ENCODE data around the gene SHANK2.

DNA sequence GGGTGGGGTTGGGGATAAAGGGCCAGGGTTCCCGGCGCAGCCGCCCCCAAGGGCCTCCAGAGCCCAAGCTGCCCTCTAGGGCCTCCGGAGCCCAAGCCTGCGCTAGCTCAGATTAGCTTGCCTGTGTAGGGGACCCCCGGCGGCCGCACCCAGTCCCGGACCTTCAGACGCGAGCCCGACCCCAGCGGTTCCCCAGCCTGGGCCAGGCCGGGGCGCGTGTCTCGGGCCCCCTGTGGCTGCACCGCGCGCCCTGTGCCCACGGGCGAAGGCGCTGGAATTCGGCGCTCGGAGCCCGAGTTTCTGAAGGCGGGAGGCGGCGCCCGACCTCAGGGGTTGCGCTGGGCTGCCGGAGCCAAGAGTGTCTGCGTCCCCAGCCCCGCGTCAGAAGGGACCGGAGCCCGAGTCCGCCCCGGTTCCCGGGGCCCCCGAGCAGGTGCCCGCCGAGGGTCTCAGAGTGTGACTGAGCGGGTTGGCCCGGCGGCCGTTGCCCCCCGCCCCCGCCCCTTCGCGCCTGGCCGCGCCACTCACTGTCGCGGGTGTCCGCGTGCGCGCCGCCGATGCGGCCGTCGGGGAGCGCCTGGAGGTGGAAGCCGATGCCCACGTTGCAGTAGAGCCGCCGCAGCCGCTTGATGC is 808 bp downstream of the FGF4 start:
- PRO-cap, result no peak

GRCh38 chr11:69918093-69918719 is 99.0 kb upstream of the FGF3 start:
- PRO-cap, result no peak

- PRO-cap, result bidirectional peak, plus-strand start at chr11:69939885, minus-strand start at chr11:69939626
These were observed 120.6 kb upstream of the FGF3 start for GRCh38 chr11:69939503-69940557.

- PRO-cap, result no peak
These were observed 105.8 kb upstream of the ANO1 start for GRCh38 chr11:69972260-69972823.

DNA sequence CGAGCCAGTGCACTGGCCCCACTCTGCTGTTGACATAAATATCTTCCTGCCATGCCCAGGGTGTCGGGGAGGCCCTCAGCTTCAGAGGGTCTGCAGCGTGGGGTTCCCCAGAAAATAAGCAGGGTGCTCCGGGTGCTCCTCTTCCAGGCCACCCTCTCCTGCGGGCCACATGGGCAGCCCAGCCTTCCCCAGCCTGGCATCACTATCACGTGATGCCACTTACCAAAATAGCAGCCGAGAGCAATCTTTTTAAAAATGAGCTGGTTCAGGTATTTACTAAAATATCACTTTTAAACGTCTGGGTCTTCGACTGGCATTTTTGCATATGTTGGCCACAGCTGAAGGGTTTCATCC is 94.7 kb upstream of the ANO1 start:
- PRO-cap, result no peak

GRCh38 chr11:70090810-70091627 is 12.9 kb downstream of the ANO1 start:
- PRO-cap, result no peak

DNA sequence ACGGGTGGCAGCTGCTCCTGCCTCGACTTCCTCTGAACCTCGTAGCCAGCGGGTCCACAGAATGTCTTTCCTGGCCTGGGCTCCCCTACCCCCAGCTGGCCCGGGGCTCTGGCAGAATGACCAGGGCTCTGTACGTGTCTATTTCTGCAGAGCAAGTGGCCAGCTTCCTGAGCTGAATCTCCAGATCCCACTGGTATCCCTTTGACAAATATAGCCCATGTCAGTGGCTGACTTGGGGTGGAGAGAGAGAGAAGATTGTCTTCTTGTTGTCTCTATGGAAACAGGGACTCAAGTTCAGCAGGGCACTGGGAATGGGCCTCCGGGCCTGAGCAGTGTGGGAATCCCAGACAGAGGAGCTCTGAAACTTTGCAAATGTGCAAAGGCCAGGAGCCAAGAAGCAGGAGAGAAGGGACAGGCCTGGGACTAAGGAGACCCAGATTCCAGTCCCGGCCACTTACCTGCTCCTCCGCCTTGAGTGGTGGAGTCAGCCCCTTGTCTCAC is 33.9 kb downstream of the ANO1 start:
- PRO-cap, result bidirectional peak, plus-strand start at position 371 of the sequence, minus-strand start at position 192 of the sequence

- PRO-cap, result no peak
These were observed 60.9 kb upstream of the FADD start for GRCh38 chr11:70142027-70142713.

DNA sequence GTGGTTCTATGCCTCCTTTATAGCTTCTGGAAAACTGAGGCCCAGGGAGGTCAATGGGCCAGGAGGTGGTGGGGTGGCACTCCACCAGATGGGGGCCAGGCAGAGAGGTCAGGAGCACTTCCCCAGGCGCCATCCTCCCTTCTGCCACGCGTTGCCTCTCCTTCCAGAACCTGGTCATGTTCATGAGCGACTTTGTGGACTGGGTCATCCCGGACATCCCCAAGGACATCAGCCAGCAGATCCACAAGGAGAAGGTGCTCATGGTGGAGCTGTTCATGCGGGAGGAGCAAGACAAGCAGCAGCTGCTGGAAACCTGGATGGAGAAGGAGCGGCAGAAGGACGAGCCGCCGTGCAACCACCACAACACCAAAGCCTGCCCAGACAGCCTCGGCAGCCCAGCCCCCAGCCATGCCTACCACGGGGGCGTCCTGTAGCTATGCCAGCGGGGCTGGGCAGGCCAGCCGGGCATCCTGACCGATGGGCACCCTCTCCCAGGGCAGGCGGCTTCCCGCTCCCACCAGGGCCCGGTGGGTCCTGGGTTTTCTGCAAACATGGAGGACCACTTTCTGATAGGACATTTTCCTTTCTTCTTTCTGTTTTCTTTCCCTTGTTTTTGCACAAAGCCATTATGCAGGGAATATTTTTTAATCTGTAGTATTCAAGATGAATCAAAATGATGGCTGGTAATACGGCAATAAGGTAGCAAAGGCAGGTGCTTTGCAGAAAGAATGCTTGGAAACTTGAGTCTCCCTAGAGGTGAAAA is 15.3 kb upstream of the FADD start:
- PRO-cap, result no peak

- PRO-cap, result bidirectional peak, plus-strand start at chr11:70204485, minus-strand start at chr11:70204350
These were observed 1.3 kb downstream of the FADD start for GRCh38 chr11:70204189-70204978.

- PRO-cap, result unidirectional peak, plus-strand start at chr11:70212420
These were observed 9.2 kb downstream of the FADD start for GRCh38 chr11:70212251-70212805.

- PRO-cap, result no peak
These were observed 58.0 kb downstream of the CTTN start for GRCh38 chr11:70456226-70456803.

GRCh38 chr11:70624841-70625308 is 226.5 kb downstream of the CTTN start:
- PRO-cap, result no peak

DNA sequence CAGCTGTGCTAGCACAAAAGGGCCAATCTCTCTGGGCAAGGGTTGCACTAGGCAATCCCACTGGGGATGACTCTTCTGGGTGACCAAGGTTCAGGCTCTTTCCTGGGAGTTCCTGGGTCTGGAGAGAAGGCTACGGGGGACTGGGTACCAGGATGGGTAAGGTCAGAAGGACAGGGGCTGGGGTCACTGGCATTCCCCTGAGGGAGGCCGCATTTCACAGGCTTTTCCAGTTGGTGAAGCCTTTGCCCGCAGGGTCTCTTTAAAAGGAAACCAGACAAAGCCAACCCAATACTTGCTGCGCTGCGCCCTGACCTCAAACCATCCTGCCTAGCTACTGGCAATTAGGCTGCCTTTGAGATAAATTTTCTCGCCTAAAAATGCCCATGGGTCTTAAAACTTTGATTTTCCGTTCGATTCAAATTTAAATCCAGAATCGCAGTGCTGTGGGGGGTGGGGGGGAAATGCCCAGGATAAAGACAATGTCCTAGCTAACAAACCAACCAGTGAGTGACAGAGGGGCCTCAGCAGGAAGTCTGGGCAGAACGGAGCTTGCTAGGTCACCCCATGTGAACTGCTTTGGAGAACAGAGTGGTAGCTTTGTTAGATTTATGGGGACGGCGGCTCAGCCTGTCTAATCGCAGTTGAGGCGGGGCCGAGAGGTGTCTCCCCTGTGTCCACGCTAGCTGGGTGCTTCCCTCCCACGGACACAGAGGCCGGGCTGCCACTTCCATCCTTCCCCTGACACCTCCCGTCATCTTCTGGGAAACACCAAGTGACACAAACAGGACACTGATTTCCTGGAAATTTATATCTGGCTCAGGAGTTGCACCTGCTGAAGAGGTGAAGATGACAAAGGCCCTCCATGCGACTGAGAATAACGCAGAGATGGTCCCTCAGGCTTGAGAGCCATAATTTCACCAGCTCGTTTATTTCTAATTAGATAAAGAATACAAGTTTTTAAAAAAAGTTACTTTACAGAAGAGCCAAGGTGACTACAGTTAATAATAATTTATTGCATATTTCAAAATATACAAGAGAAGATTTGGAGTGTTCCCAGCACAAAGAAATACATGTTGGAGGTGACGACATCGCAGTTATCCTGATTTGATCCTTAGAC is 243.9 kb downstream of the CTTN start:
- PRO-cap, result no peak

GRCh38 chr11:70713871-70714146 is 315.5 kb downstream of the CTTN start:
- PRO-cap, result no peak

GRCh38 chr11:71118855-71119206 is 133.5 kb downstream of the SHANK2 start:
- PRO-cap, result no peak

GRCh38 chr11:71247487-71248332 is 4.7 kb downstream of the SHANK2 start:
- PRO-cap, result no peak

GRCh38 chr11:71252305-71253136 is at the start of gene SHANK2:
SHANK2 (minus strand) TSS chr11:71252577.
- PRO-cap, result no peak

- PRO-cap, result no peak
These were observed 905 bp upstream of the SHANK2 start for GRCh38 chr11:71253137-71253826.

GRCh38 chr11:71433460-71434336 is 14.5 kb downstream of the DHCR7 start:
- PRO-cap, result bidirectional peak, plus-strand start at chr11:71433737, minus-strand start at chr11:71433644